Bronchial lymph node (tissue), 1 donor: ENCODE results near the gene IMPA2.

GRCh38 chr18:10140828-10141476 lies 227.1 kb downstream of the VAPA start:
- PRO-cap, result no peak

DNA sequence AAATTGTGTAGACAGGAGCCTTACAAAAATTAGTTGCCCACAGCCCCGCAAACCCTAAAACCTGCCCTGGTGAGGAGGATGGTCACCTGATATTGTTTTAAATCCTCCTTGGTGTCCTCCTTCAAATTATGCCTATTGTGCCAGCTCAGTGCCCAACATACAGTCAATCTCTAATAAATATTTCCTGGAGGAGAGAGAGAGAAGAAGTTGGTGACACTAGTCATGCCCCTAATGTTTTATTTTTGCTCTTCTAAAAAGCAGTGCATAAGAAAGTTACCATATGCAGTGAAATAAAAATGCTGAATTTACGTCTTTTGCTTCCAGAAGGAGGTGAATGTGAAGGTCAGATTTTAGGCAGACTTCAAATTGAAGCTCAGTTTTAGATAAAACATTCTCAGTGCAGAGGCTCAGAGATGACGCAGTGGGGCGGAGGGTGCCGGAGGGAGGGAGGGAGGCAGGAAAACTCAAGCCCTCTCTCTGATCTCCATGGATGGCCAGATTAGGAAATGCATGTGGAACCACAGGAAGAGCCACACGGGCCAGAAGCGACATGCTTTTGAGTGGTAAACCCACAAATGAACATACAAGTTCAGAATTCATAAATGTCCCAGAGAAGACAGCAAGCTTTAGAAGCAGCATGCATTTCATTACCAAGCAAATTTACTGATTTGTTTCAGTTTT lies 30.0 kb upstream of the APCDD1 start:
- PRO-cap, result no peak

GRCh38 chr18:10607510-10607892 lies 81.7 kb downstream of the NAPG start:
- PRO-cap, result no peak

- PRO-cap, result no peak
Observed at GRCh38 chr18:11110431-11110953, 38.9 kb downstream of the PIEZO2 start.

DNA sequence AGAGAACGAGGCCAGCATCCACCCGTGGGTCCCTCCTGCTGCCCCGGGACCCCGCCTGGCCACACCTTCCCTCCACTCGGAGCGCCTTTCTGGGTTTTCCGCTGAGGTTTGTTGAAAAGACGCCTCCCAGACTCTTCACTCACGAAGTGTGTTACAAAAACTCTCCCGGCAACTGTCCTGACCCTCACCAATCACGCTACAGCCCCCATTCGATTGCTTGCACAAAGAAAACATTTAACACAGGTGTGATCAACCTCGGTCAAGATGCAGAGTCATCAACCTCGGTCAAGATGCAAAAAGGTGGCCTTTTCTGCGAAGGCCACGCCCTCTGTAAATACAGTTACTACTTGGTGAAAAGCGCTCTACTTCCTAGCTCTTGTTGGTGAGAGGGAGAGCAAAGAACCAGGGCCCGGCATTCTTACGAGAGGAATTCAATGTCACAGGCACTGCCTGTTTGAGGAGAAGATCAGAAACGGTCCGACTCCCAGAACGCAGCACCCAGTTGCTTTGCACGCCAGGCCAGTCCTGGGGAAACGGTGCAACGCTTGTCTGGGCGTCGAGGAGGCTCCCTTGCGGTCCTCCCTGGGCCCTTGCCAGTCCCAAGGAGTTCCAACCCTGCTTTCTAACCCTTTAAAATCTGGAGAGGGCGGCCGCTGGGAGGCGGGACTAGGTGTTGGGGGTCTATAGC lies 2.0 kb downstream of the PIEZO2 start:
- PRO-cap, result no peak

DNA sequence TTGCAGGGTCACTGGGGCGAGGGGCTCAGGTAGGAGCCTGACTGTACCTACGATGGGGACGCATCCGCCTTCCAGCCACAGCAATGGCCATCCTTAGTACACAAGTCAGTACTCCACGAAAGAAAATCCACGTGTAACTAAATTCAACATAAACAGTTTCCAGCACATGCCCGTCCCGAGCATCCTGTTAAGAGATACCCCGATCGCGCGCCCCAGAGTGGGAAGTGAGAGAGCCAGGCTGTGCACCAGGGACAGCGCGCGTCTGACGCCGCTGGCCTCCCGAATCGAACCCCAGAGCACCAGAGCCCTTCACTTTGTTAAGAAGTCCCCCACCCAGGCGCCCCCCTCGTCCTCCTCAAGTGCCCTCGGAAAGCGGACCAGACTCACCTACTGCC lies 1.2 kb downstream of the PIEZO2 start:
- PRO-cap, result no peak

DNA sequence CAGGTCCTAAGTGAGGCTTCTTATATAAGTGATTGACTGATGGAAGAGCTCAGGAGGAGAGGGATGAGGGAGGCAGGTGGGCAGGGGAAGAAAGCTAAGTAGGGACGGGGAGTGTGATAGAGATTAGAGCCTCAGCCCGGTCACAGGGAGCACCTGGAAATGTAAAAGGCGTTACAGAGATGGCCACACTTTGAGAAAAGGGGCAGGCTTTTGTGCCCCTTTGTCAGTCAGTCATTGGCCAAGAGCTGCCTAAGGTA lies 12.2 kb upstream of the PIEZO2 start:
- PRO-cap, result no peak

DNA sequence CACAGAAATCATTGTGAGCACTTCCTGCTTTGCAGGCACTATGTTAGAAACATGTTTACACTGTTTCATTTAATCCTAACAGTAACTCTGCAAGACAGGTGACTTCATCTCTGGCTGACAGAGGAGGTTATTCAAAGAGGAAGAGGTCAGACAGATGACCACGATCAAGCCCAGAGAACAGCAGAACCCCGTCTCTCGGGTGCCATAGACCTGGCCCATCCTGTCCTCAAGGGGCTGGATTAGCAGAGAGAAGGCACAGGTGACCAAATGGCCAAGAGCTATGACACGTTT lies 28.1 kb upstream of the PIEZO2 start:
- PRO-cap, result no peak

GRCh38 chr18:11751278-11751721 lies 62.2 kb downstream of the GNAL start:
- PRO-cap, result unidirectional peak, plus-strand start at chr18:11751593

DNA sequence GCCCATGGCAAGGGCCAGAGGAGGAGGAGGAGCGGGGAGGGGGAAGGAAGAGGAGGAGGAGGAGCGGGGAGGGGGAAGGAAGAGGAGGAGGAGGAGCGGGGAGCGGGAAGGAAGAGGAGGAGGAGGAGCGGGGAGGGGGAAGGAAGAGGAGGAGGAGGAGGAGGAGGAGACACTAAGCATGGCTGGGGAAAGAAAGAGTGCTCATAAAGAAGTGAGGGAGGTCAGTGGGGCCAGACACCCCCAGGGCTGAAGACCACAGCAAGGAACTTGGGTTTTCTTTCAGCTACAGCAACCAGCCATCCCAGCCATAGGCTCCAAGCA lies 25.0 kb upstream of the CHMP1B start:
- PRO-cap, result no peak

- PRO-cap, result bidirectional peak, plus-strand start at chr18:11981455, minus-strand start at chr18:11981077; unidirectional peak, plus-strand start at chr18:11981520; unidirectional peak, plus-strand start at chr18:11981581
Observed at GRCh38 chr18:11981332-11981850, at the start of gene IMPA2. IMPA2 (plus strand) TSS chr18:11981507.

DNA sequence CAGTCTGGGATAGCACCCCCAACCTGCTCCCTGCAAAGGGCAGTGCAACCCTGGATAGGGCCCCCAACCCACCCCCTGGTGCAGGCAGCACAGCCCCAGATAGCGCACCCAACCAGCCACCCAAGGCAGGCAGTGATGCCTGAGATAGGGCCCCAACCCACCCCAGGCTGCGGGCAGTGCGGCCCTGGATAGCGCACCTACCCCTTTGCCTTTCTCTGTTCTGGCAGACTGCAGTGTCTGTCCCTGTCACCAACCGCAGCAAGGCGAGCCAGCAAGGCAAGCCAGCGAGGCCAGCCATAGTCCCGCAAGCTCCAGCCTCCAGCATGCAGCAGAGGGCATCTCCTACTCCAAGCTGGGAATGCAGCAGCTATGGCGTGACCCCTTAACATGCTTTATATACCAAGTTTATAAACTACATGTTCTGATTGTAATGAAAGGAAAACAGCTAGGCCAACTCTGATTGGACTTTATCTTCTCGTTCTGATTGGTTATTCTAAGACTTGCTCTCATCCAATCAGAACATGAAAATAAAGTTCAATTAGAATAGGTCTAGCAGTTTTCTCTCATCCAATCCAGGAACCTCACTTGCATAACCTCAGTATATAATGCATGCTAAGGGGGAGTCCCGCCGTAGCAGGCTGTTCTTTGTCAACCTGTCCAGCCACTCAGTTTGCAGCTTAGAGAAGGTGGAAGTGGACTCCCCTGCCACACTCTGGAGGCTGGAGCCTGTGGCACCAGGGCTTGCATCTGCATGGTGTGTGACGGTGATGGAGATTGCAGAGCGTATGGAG lies 34.0 kb upstream of the ANKRD62 start:
- PRO-cap, result no peak

- PRO-cap, result no peak
Observed at GRCh38 chr18:12068067-12068739, 25.4 kb upstream of the ANKRD62 start.

GRCh38 chr18:12333803-12334831 lies 26.1 kb downstream of the TUBB6 start:
- PRO-cap, result no peak

- PRO-cap, result bidirectional peak, plus-strand start at chr18:12377641, minus-strand start at chr18:12377209; unidirectional peak, plus-strand start at chr18:12377676; unidirectional peak, plus-strand start at chr18:12377824
Observed at GRCh38 chr18:12377368-12378371, 643 bp upstream of the AFG3L2 start.

DNA sequence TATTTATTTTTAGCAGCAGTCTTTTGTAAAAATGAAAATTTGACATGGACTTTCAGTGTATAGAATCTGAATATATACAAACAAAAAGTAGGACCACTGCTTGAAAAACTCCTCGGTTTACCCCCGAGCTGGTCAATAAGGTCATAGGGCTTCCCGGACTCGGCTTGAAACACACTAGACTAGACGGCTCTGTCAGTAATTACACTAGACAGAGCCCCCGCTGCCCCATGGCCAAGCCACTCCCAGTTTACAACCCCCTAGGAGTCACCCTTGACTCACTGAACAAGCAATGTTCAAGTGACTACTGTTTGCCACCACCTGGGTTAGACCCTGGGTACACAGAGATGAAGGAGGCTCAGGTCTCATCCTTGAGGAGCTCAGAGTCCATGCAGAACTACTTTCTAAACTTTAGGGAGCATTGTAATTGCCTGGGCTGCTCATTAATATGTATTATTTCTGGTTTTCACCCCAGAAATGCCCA lies 13.8 kb upstream of the PRELID3A start:
- PRO-cap, result no peak

GRCh38 chr18:12479563-12480181 lies 71.9 kb downstream of the PRELID3A start:
- PRO-cap, result no peak

DNA sequence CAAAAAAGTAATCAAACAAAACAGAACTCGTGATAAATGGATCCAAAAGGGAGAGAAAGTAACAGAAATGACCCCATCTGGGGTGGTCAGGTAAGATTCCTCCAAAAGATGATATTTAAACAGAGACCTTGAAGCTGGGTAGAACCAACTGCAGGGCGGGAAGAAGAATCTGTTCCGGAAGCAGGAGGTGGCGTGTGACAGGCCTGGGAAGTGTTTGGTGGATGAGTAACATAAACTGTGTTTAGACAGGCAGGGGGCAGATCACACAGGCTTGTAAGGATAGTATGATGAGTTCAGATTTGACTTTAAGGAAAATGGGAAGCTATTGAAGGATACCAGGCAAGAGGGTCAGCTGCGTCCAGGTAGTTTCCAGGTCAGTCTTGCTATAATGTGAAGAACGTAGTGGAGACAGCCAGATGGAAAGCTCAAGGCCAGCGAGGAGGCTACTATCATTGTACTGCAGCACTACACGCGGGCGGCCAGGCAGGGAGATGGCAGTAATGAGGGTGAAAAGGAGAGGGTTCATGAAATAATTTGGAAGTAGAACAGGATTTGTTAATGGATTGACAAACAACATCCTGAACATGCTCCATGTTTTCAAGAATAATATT lies 17.2 kb downstream of the SPIRE1 start:
- PRO-cap, result no peak

- PRO-cap, result no peak
Observed at GRCh38 chr18:12896991-12897336, 12.9 kb upstream of the PTPN2 start.

GRCh38 chr18:12946484-12947797 lies 870 bp upstream of the SEH1L start:
- PRO-cap, result bidirectional peak, plus-strand start at chr18:12947077, minus-strand start at chr18:12946996; bidirectional peak, plus-strand start at chr18:12947984, minus-strand start at chr18:12947664